ENCODE measurements around a stretch of chr6.

DNA sequence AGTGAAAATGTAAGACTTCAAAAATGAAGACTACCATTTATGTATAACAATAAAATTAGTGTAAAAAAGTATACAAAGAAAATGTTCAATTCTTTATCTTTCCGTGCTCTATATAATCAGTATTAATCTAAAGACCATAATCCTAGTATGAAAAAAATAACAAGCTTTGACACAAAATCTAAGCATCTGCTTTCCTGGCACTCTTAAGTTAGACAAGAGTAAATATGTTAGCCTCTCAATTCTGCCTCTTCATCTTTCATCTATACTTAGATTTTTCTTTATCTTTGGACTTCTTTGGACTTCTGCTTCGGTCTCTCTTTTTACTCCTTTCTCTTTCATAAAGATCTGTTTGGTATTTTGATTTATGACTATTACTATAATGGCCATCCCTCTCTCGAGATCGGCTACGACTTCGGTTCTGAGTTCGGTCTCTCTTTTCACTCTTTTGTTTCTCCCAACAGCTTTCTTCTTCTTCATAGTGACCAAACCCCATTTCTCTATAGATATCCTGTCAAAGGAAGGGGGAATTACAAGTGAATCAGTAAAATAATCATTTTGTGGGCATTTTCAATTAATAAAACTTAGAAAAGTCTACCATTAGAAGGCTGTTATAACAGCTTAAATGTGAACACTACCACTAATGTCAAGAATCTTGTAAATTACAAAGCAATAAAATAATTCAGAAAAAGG, 20.5 kb upstream of the ZC3H12D start:
- RRBS, 2 experiments: no CpG with 5 or more reads among the region's 7 CpGs

DNA sequence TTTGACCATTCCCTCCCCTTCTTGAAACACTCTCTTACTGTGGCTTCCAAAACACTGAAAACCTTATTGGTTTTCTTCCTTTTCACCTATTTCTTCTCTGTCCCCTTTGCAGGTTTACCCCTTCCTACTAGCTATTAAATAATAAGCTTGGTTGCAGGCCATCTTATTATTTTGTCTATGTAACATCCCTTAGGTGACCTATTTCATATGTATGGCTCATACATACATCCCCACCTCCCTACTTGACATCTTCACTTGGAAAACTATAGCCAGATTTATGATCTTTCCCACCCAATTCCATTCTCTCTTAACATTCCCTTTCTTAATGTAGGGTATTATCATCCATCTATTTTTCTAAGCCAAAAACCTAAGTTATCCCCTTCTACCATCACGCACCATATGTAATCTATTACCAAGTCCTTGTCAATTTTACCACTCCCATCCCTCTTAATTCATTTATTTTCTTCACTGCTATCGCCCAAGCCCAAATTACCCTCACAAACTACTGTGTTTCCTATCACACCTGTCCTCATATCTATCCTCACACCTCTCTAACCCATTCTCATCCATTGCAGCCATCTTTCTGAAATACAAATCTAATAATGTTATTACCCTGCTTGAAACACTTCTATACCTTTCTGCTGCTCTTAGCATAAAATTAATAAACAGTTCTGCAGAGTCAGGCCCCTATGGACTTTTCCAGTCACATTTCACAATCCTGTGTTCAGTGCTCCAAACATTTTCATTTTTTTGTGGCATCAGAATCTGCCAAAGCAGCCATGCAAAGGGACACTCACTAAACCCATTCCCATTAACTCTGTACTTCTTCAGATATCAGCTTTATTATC, 26.1 kb downstream of the LATS1 start:
- RRBS, 2 experiments: no CpG with 5 or more reads among the region's 2 CpGs

DNA sequence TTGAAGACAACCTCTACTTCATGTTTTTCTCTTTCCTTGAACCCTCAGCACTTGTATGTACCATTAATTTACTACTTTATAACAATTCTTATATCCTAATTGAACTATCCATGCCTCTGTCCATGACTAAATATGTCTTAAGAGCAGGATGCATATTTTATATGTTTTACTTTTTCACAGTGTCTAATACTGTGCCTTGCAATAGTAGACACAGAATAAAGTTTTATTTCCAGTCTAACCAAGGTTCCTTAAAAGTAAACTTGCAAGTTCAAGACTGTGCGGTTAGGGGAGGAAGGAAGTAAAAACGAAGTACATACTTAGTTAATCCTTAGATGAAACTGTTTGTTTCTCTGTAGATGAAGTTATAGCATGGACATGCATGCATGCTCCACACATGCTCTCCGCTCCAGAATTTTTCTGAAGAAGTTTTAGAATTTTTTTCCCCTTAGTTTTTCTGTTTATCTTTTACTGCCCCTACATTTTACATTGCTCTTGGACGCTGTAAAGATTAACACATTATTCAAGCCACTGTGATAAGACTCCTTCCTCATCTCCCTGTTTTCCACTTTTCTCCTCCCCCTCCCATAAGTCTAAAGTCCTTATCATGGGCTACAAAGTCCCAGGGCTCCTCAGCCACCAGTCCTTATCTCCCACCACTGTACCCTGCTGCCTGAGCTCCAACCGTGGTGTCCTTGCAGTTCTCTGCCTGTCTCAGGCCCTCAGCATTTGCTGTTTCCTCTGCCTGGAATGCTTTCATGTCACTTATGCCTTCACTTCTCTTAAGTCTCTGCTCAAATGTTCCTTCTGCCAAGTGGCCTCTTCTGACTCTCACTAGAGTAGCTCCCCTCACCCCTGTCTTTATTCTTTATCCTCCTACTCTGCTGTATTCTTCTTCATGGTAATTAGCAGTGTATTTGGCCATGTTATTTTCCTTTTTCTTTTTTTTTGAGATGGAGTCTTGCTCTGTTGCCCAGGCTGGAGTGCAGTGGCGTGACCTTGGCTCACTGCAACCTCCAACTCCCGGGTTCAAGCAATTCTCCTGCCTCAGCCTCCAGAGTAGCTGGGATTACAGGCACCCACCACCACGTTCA, 10.5 kb upstream of the LATS1 start:
- RRBS, 2 experiments: no CpG with 5 or more reads among the region's 8 CpGs

- RRBS, 2 experiments: no CpG with 5 or more reads among the region's 5 CpGs
These were observed 8.6 kb downstream of the LRP11 start for GRCh38 chr6:149855469-149856126.

DNA sequence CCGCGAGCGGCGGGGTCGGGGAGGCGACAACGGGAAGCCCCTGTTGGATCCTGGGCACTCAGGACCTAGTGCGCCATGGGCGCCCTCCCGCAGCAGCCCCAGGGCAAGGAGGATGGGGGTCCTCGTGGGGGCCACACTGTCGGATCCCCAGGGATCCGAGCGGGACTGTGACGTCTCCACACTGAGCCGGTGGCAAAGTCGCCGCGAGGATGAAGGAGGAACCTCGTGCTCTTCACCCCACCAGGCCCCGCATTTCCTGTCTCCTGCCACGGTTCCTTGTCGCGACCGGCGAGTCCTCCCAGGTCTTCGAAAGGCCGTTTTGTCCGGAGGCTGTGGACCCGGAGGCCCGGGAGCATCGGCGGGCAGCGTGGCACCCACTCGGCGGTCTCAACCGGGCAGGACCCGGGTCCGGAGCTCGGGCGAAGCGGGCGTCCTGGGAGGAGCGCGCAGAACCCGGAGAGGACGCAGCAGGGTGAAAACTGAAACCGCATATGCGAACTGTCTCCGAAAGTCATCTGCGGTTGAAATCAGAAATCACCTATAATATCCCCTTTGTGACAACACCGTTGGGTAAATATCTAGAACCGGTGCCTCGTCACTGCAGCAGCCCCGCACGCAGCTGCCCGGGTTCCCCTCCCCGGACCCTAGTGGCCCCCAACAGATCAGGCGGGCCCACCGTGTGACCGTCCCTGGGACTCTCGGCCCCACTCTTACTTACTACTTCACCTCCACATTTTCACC, 3.2 kb upstream of the ULBP2 start:
- RRBS, 2 experiments: 28 to 33% methylated on average over 19 to 23 of the region's 62 CpGs

- RRBS, 2 experiments: no CpG with 5 or more reads among the region's 6 CpGs
These were observed 24.6 kb downstream of the PPP1R14C start for GRCh38 chr6:150167537-150167837.

GRCh38 chr6:150372859-150373688, 4.3 kb downstream of the IYD start:
- RRBS, 2 experiments: no CpG with 5 or more reads among the region's 2 CpGs

DNA sequence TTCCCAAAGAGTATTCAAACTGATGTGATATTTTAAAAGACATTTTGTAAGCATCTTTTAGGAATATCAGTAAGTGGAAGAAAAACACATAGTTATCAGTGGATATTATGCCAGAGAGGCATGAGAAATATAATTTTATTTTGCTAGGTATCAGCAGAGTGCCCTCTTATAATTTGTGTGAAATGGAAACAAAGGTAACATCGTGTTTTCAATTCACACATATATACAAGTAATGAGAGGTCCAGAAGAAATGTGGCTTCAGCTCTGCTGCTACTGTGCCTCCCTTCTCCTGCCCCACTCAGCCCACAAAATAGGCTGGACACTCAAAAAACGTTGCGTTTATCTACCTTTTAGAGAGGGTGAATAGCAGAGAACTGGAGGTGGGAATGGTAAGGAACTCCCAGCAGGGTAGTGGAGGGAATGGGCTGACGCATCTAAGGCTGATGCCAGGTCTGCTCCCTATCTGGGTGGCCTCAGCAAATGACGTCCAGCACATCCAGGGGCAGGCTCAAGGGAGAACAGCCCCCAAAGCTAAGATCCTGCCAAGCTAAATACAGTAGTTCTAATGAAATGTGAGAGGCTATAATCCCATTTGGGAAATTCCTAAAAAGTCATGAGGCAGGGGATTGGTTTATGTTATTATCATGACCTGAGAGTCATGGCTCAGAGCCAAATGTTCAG, 34.4 kb downstream of the IYD start:
- RRBS, 2 experiments: no CpG with 5 or more reads among the region's 5 CpGs

- RRBS, 2 experiments: no CpG with 5 or more reads among the region's 11 CpGs
These were observed 67.0 kb downstream of the IYD start for GRCh38 chr6:150435780-150436292.

DNA sequence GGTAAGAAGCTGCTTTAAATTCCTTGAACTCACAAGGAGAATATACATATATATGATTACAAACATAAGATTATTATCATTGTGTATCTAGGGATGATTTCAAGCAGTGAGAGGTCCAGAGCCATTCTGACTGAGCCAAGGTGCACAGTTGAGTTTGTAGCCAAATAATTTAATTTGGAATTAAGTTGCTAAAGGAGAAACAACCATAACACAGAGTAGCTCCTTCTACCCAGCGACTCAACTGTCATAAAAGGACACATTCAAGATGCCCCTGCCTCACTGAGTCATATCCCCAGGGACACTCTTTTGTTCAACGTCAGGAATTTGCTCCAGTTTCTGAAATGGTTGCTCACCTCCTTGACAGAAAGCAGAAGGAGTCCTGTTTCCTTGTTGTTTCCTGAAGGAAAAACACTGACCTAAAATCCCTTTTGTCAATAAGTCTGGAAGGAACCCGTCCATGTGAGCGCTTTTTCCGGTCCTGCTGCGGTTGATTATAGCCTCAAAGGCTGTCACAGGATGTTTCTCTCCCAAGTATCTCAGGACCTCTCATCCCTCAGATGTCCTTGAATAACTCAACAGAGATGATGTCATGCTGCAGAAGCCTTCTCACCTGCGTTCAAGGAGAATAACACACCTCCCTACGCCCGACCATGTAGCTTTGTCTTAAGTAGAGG, 113.7 kb upstream of the PLEKHG1 start:
- RRBS, 2 experiments: no CpG with 5 or more reads among the region's 9 CpGs

GRCh38 chr6:150640974-150641295, 41.2 kb downstream of the PLEKHG1 start:
- RRBS, 2 experiments: no CpG with 5 or more reads among the region's 2 CpGs

- RRBS, 2 experiments: no CpG with 5 or more reads among the region's 23 CpGs
These were observed 85.0 kb downstream of the PLEKHG1 start for GRCh38 chr6:150684243-150685472.

GRCh38 chr6:150687430-150688051, 87.9 kb downstream of the PLEKHG1 start:
- RRBS, 2 experiments: no CpG with 5 or more reads among the region's 7 CpGs

DNA sequence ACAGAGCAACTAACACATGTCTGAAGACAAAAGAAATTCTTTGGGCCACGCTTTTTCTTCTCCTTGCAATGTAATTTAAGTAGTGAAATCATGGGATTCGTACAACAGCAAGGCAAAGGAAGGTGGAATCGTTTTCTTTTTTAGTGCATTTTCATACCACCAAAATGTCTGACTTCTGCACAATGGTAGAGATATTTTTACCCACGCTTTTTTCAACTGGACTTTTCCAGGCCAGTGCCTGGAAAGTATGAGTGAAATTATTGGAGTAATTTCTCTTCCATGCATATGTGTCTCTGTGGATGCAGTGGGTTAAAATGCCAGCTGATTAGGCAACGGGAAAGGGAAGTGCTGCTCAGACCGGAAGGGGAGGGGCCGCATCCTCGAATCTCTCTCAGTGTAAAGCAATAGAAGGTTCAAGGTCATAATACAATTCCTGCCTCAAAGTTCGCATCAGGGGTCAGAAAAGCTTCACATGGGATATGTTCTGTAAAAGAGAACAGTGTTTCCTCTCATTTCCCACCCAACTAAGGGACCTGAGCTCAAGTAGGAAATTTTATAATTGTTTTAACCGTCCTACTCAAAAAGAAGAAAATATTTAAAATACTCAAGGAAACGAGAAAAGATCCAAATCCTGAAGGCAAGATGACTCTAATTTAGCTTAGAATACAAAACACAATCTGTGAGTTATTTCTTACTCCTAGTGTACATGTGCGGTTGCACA, 89.7 kb upstream of the MTHFD1L start:
- RRBS, 2 experiments: no CpG with 5 or more reads among the region's 12 CpGs

GRCh38 chr6:150930854-150931345, 65.4 kb downstream of the MTHFD1L start:
- RRBS, 2 experiments: no CpG with 5 or more reads among the region's 2 CpGs

DNA sequence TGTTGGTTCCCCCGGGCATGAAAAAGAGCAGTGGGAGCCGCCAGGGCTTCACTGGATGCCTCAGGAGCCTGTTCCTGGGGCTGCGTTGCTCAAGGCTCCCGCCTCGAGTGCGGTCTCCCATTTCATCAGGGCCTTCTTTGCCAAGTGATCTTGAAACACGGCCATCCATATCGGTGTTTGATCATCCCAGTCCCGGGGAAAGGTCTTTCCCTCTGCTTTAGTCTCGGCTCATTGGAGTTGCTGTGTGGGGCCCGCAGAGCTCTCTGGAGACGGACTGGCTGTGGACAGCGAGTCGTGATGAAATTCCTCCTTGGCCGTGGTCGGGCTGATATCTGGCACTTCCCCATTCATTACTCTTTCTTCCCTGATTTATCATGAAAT, 71.6 kb downstream of the MTHFD1L start:
- RRBS, 2 experiments: no CpG with 5 or more reads among the region's 16 CpGs

DNA sequence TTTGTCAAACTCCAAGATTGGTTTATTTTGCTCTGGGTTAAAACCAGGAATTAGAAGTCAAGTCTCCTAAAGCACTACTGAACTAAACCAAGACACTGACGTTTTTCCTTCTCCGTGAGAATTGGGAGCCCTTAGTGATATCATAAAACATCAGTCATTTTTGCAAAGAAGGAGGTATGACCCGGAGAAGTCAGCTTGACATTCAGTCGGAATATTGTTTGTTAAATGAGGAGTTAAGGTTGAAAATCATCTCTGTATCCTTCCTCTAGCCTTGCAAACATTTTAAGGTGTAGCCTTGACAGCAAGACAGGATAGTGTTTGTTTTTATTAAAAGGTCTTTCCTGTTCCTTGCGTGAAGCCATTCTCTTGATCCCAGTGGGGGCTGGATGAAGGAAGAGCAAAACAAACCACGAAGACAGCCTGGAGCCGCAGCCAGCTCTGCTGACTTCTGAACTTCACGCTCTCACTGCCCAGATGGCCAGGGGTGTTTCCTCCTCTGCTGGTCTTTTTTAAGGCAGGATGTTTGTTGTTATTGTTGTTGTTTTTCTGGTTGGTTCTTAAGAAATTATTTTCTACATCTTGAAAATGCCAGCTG, 156.3 kb downstream of the MTHFD1L start:
- RRBS, 2 experiments: no CpG with 5 or more reads among the region's 8 CpGs

DNA sequence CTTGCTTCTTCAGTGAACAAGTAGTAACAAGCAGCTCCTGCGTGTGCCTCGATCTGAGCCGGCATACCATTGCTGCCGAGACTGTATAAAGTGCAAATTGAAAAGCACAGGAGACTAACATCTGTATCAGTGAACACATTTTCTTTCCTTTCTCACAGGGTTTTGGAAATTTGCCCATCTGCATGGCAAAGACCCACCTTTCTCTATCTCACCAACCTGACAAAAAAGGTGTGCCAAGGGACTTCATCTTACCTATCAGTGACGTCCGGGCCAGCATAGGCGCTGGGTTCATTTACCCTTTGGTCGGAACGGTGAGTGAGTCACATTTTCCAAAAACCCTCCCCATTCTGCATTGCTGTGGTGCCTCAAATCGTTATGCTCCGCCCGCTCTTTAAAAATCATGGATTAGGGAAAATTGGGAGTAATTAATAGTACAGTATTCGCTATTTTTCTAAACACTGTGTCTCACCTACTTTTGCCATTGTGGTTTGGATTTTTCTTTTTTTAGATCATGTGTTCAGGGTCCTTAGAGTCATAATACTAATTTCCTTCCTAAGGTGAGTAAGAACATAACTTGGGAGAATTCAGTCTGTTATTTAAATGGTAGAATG, 171.4 kb downstream of the MTHFD1L start:
- RRBS, 2 experiments: no CpG with 5 or more reads among the region's 13 CpGs

DNA sequence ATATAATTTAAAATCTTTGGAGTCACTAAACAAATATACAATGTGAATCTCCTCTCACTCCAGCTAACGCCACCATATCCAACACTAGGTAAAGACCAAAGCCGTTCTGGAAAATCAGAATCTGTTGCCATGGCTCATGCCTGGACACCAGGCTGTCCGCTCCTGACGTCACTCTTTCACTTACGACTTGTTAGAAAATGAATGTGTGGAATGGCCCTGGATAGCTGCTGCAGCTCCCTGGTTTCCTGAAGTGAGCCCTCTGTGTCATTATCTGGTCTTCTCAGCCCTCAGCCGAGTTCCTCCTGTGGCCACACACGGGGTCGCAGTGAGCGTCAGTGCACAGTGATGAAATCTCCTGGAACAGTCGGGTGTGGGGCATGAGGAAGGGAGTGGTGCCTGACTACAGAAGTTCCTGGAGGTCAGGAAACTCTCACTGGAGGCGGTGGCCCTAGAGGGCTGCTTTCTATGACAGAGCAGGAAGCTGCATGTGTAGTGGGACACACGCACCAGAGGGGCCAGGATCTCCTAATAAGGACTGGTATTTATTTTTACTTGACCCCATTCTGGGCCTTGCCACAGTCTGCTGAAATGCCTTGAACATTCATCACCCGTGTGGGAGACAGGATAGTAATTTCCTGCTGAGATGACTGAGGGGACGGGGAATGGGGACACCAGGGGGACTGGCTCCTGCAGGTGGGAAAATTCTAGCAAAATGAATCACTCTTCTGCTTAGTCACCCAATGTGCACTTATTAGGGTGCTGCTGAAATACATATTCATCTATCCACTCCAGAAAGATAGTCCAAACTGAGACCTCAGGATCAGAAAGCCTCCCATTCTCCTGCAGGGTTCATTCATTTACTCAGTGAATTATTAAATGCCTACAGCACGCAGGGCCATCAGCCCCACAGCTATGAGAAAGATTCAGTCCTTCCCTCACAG, 175.5 kb downstream of the MTHFD1L start:
- RRBS, 2 experiments: no CpG with 5 or more reads among the region's 15 CpGs

GRCh38 chr6:151059587-151060054, 180.1 kb upstream of the AKAP12 start:
- RRBS, 2 experiments: no CpG with 5 or more reads among the region's 11 CpGs

Data from LNCaP clone FGC (cell line).